ENCODE data around the genes TIAM2 and NOX3.

DNA sequence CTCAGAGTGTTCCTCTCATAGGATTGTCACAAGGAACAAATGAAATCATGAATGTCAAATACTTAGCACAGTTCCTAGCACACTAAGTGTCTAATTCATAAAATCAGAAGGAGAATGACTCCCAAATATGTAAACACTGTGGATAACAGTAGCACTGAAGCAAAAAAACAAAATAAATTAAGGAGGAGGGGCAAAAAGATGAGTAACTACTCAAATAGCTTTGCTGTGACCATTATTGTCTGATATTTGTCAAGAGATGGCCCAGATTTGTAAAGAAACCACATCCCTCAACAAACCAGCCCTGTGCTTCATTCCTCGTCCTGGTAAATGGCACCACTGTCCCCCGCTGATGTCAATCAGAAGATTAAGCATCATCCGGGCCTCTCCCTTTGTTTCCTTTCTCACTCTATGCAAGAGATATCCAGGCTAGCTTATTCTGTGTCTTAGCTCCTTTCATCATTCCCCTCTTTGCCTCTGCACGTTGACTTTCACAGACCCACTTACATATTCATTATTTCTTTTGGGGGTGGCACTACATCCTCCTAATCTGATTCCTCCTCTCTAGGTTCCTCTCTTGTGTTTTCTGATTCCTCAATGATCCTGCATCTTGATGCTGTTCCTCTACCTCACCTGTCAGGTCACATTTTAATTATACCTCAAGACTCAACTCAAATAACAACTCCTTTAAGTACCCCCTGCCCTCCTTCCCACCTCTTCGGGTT, 259.0 kb downstream of the SYNE1 start:
- PRO-cap, result no peak

DNA sequence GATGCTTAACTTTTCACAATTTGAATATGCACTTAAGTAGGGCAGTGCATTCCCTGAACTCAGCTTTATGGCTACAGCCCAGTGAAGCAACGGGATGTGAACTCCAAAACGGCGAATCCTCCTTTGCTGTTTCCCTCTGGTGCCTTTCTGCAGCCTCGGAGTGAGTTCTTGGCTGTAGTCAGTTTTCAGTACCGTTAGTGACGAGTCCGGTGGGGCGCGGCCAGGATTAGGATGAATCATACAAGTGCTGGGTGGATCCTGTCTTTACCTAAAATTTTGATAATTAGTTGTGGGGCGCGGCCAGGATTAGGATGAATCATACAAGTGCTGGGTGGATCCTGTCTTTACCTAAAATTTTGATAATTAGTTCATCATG, 1.2 kb upstream of the FBXO5 start:
- PRO-cap, result bidirectional peak, plus-strand start at position 271 of the sequence, minus-strand start at position 170 of the sequence

DNA sequence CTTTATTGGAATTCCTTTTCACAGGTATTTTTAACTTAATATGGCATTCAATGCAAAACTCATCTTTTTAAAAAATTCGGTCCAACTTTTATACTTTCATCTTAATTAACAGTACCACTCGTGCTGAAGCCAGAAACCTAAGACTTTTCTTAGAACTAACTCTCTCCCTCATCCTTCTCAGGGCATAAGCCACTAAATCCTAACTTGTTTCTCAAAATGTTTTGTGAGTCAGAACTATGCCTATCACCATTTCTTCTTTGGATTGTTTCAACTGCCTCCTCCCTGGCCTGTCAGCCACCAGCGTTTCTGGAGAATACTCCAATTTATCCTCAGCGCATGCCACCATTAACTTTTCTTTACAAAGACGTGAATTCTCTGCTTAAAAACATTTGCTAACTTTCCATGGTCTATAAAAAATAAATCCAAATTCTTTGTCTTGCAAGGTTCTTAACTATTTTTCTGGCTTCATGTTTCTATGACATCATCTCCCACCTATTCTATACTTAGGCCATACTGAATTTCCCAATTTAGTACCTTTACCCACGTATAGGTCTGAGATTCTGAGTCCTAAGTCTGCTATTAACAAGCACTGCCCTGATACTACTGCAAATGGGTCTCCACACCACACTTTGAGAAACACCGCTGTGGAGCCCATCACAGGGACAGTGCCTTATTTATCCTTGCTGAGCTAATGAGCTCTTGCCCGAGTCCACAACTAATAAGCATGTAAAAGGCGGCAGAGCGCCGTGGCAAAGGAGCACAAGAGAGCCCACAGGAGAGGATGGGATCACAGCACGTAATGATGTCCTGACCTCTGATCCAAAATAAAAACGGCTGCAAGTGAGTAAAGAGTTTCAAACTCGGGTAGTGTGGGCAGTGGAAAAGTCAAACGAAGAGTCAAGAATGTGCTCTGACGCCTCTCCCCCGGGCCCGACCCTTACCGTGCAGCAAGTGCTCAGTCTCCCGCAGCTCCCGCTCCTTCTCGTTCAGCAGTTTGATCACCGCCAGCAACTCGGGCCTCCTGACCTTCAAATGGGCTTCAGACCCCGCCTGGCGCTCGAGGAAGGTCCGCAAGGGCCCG, 683 bp downstream of the MTRF1L start:
- PRO-cap, result unidirectional peak, plus-strand start at position 857 of the sequence

- PRO-cap, result no peak
Observed at GRCh38 chr6:153130334-153130870, 680 bp downstream of the RGS17 start.

- PRO-cap, result no peak
Observed at GRCh38 chr6:154098674-154099077, 59.6 kb downstream of the OPRM1 start.

- PRO-cap, result no peak
Observed at GRCh38 chr6:154474563-154475387, 35.7 kb downstream of the CNKSR3 start.

GRCh38 chr6:154482834-154483569, 27.5 kb downstream of the CNKSR3 start:
- PRO-cap, result no peak

GRCh38 chr6:154684035-154684518, 49.1 kb upstream of the SCAF8 start:
- PRO-cap, result no peak

DNA sequence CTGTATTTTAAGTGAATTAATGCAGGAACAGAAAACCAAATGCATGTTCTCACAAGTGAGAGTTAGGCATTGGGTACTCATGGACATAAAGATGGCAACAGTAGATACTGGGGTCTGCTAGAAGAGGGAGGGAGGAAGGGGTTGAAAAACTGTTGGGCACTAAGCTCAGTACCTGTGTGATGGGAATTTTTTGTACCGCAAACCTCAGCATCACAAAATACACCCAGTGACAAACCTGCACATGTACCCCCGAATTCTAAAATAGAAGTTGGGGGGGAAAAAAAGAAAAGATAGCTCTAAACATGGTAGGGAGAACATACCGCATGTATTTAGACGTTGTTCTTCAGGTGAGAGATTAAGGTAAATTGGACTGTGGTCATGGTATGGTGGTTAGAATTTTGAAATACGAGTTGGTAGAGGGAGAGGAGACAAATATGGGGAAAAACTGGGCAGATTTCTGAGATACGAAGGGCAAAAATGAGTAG, 38.4 kb downstream of the SCAF8 start:
- PRO-cap, result no peak

- PRO-cap, result unidirectional peak, plus-strand start at chr6:154995498
Observed at GRCh38 chr6:154995164-154996207, at the start of gene TIAM2. Gene TIAM2 (plus strand): TSS chr6:154995315.

- PRO-cap, result no peak
Observed at GRCh38 chr6:155014517-155015308, 19.6 kb downstream of the TIAM2 start.

GRCh38 chr6:155106615-155107402, 111.7 kb downstream of the TIAM2 start:
- PRO-cap, result bidirectional peak, plus-strand start at chr6:155107053, minus-strand start at chr6:155106856

GRCh38 chr6:155145199-155145398, 118.7 kb upstream of the CLDN20 start:
- PRO-cap, result no peak

- PRO-cap, result no peak
Observed at GRCh38 chr6:155253270-155253966, 10.4 kb upstream of the CLDN20 start.

GRCh38 chr6:155268094-155268582, 4.3 kb downstream of the CLDN20 start:
- PRO-cap, result no peak

DNA sequence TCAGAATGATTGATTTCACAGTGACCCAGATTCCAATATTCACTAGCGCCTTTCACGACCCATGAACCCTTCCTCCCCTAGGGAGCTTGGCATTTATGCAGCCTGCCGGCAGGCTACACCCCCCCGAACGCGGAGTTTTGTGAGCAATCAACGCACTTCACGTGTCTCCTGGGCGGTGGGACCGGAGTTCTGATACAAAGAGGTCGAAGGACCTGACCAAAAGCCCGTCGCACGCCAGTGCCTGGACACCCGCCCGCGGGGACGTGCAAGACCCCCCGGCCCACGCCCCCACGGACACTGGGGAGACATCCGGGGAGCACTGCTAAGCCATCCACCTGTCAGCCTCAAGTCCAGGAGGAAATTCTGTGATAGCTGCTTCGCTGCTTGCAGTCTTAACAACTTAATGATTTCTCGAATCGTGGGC, 311 bp downstream of the TFB1M start:
- PRO-cap, result no peak

GRCh38 chr6:155315349-155315743, 1.1 kb upstream of the TFB1M start:
- PRO-cap, result no peak

- PRO-cap, result no peak
Observed at GRCh38 chr6:155455596-155456091, at the start of gene NOX3. Gene NOX3 (minus strand): TSS chr6:155455839.

DNA sequence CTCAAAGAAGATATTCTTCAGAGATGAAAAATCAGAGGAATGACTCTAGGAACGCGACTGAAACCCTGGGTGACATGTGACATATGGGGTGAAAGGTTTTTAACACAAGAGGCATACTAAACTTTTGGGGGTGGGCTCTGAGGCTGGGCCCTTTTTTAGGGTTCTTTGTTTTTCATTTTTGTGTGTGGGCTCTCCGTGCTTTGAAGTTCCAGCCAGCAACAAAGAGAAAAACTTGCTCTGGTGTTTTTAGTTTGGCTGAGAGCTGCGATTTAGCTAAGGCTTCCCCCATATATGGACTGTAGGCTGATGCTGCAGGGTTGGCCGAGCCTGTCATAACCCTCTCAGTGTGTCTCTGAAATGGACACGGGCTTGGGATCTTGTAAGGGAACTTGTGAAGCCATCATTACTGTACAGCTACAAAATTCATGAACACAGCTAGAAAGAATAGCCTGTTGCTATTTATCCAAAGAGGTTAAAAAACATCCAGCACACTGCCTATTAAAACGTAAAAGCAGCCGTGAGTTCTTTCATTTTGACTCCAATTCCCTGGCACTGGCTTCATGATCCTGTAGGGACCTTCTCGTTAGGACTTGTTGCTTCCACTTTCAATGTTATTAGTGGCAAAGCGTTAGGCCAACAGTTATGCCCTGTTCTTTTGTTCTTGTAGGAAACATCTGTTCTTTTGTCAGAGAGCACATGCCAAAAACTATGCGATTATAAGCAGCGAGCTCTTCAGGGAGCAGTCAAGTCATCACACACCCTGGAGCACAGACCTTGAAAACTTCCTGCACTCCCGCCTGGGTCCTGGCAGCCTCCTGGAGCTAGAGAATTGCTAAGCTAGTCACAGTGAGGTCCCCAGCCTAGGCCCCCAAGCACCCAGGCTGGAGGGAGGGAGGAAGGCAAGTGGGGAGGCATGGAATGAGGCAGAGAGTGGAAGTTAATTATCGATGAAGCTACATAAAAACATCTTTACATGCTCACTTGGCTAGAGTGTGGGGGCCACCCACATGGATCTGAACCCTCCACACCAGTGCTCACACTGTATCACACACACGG, 609.7 kb upstream of the ARID1B start:
- PRO-cap, result unidirectional peak, plus-strand start at position 344 of the sequence; bidirectional peak, plus-strand start at position 746 of the sequence, minus-strand start at position 616 of the sequence

DNA sequence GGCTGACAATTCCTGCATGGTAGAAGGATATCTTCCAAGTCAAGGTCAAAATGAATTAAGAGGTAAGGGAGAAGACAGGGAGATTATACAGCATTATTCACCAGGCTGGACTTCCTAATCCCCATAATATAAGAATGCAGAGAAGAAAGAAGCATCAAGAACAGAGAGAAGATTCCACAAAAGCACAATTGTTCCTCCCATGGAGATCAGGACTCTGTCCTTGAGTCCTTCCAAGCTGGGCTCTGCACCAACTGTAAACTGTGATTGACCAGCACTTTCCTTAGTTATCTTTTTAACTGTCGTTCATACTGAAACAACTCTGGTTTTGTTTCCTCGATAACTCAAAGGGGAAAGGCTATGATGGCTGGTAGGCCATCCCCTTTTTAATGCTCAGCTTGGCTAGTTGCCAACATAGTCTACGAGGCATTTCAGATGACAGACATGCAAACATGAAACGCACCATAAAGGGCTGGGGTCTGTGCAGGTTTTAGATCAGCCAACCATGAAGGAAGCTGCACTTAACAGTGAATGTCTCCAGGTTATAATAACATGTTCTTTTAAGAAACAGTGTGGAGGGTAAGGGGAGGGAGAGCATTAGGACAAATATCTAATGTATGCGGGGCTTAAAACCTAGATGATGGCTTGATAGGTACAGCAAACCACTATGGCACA, 497.1 kb upstream of the ARID1B start:
- PRO-cap, result no peak